Amniotic epithelial cell (primary cell): ENCODE results near the gene SPATA9.

GRCh38 chr5:88674670-88675539 lies 208.1 kb downstream of the MEF2C start:
- RRBS, result 10% methylated on average over 8 of the region's 56 CpGs

- RRBS, result 2% methylated on average over 10 of the region's 59 CpGs
These were observed 204.8 kb downstream of the MEF2C start for GRCh38 chr5:88677920-88678932.

DNA sequence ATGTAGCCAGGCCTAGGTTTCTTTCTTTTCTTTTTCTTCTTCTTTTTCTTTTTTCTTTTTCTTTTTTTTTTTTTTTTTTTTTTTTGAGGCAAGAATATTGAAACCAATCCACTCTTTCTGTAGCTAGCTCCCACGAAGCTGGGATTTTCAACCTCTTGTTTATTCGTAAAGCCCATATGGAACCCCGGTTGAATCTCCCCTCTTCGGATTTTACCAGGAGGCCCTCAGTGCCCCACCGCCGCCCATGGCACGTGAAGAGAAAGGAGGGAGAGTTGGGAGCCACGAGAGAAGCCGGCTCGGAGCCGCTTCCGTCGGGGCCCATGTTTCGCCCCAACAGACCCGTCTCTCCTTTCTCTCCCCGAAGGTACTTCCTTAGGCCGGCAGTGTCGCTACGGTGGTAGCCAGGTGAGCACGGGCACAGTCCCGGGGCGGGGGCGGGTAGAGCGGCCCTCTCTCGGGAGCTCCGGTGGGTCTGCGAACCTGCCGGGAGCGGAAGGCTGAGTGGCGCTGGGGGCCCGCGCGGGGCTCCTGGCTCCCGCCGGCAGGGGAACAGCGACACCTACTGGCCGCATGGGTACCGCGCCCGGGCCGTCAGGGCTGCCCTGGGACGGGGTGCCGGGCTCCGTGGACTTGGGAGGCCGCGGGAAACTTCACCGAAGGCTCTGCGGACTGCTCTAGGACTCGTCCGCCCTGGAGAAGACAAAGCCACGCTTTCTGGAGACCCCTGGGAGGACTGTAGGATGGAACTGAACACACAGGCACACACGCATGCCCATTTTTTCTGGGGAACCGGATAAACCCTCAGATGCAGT lies 202.7 kb downstream of the MEF2C start:
- RRBS, result 4% methylated on average over 30 of the region's 53 CpGs

DNA sequence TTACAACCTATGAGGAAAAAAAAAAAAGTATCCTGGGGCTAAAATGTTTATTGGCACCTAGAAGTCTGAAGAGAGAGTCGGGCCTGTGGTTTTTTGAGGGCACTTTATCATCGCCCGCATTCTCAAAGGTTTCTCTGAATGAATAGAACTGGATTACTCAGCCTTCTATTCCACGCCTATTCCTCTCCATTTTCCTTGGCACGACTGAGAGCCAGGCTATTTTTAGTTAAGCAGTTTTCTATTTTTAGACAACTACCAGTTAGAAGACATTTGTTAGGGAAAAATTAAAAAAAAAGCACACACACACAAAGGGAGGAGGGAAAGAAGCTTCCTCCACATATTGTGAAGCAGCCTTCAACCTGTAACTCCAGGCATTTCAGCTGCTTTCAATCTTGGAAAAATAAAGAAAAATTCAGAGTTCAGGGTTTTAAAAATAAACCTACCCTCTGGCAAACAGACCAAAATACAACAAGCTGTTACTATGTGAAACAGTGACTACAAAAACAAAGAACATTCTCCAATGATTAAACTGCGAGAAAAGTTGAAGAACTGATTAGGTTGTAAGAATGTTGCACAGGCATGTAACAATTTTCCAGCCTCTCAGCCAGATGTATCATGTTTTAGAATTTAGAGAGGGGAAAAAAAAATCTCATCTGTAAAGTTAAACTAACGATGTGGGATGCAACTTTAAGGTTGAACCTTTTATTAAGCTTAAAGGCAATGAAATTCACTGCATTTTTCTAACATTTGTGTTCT lies 97.0 kb downstream of the MEF2C start:
- RRBS, result no CpG with 5 or more reads among the region's 7 CpGs

GRCh38 chr5:88825550-88826171 lies 57.3 kb downstream of the MEF2C start:
- RRBS, result no CpG with 5 or more reads among the region's 5 CpGs

DNA sequence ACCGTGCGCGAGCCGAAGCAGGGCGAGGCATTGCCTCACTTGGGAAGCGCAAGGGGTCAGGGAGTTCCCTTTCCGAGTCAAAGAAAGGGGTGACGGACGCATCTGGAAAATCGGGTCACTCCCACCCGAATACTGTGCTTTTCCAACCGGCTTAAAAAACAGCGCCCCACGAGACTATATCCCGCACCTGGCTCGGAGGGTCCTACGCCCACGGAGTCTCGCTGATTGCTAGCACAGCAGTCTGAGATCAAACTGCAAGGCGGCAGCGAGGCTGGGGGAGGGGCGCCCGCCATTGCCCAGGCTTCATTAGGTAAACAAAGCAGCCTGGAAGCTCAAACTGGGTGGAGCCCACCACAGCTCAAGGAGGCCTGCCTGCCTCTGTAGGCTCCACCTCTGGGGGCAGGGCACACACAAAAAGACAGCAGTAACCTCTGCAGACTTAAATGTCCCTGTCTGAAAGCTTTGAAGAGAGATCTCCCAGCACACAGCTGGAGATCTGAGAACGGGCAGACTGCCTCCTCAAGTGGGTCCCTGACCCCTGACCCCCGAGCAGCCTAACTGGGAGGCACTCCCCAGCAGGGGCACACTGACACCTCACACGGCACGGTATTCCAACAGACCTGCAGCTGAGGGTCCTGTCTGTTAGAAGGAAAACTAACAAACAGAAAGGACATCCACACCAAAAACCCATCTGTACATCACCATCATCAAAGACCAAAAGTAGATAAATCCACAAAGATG lies 336.0 kb downstream of the CETN3 start:
- RRBS, result no CpG with 5 or more reads among the region's 27 CpGs

DNA sequence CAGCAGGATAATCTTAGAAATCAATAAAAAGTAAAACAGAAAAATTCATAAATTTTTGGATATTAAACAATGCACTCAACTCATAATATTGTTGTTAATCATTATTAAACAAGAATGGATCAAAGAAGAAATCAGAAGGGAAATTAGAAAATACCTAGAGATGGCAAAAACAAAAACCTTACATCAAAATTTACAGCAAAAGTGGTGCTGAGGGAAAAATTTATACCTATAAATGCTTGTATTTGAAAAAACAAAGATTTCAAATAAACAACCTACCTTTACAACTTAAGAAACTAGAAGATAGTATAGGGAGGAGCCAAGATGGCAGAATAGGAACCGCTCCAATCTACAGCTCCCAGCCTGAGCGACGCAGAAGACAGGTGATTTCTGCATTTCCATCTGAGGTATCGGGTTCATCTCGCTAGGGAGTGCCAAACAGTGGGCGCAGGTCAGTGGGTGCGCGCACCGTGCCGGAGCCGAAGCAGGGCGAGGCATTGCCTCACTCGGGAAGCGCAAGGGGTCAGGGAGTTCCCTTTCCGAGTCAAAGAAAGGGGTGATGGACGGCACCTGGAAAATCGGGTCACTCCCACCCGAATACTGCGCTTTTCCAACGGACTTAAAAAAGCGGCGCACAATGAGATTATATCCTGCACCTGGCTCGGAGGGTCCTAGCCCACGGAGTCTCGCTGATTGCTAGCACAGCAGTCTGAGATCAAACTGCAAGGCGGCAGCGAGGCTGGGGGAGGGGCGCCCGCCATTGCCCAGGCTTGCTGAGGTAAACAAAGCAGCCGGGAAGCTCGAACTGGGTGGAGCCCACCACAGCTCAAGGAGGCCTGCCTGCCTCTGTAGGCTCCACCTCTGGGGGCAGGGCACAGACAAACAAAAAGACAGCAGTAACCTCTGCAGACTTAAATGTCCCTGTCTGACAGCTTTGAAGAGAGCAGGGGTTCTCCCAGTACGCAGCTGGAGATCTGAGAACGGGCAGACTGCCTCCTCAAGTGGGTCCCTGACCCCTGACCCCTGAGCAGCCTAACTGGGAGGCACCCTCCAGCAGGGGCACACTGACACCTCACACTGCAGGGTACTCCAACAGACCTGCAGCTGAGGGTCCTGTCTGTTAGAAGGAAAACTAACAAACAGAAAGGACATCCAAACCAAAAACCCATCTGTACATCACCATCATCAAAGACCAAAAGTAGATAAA lies 201.1 kb downstream of the CETN3 start:
- RRBS, result no CpG with 5 or more reads among the region's 33 CpGs

- RRBS, result no CpG with 5 or more reads among the region's 6 CpGs
These were observed 23.1 kb downstream of the LYSMD3 start for GRCh38 chr5:90506136-90506754.

- RRBS, result no CpG with 5 or more reads among the region's 5 CpGs
These were observed 83.8 kb downstream of the ADGRV1 start for GRCh38 chr5:90642432-90642835.

DNA sequence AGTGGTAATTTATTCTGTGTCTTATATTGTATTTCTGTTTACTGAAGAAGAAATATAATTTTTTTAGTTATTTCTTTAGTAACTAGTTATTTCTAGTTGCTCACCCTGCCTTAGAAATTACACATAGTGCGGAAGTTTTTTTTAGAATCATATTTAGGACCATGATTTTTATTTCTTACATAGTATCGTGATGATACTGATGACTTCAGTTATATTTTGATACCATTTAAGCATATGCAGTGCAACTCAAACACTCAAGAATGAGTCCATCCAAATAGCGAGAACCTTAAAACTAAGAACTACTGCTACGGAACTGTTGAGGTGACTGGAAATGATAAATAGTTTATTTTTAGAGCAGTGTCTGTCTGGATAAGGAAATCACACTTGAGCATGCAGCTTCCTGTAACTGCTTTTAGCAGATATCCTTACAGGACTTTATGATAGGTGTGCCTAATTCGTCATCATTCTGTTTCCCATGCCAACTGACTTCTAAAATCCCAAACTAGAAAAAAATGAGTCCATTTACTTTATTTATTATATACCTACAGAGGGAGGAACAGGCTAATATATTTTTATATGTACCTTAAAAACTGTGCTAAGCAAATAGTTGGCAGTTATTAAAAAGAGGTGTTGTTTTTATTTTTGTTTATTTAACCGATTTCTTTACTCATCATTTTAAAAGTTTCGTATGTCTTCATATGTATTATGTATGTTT lies 85.5 kb downstream of the ADGRV1 start:
- RRBS, result no CpG with 5 or more reads among the region's 7 CpGs

DNA sequence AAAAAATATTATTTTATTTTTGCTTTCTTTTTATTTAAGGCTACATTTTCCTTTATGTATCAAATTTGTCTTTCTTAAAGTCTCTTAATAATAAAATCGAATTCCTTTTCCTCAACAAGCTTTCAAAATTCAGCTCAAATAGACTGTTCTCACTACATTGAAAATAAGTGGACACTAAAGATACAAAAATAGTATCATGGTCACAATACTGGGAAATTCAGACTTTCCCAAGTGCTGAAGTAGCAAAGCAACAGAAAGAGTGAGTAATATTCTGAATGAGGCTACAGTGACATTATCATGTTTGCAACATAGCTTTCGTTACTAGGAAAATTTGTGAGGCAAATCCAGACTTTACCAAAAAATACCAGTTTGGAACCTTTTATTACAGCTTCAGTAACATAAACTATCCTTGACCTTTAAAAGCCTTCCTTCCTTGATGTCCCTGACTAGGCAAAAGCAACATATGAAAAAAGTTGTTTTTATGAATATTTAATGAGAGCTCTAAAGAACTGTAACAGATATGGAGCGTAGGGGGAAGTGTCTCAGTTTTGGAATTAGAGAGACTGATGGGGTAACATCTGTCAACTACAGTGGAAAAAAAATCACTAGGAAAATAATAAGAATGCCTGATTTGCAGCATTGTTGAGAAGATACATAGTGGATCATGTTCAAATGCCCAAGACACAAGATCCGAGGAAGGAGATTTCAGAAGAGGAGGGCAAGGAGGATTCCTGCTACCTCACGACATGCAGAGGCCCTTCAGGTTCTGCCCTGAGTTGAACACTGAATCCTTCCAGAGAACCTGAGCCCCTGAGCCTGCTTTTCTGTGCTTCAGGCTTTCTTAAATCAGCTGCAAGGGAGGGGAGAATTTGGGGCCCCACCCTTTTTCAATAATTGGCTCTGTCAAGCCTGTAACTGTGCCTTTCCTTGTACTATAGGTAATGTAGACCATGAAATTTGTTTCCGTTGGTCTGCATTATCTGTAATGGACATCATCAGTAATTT lies 313.0 kb downstream of the ADGRV1 start:
- RRBS, result no CpG with 5 or more reads among the region's 6 CpGs

GRCh38 chr5:90888758-90889220 lies 330.2 kb downstream of the ADGRV1 start:
- RRBS, result no CpG with 5 or more reads among the region's 1 CpG

DNA sequence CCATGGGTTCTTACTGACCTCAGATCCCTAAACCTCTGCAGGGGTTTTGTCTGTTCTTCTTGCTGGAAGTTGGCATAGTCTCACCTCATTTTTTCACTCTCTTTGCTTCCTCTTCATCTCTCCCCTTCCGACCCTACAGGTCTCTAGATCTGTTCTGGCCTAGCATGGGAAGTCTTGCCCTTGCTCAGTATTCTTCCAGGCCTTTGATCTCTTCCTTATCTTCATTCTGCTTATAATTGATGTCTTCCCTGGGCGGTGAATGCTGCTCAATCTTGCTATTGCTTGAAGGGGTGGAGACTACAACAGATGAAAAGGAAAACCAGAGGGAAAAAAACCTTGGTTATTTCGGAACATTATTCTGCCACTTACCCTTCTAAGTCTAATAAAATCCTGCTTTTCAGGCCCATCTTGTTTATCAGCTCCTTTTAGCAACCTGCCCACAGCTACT lies 375.5 kb downstream of the ADGRV1 start:
- RRBS, result no CpG with 5 or more reads among the region's 3 CpGs

DNA sequence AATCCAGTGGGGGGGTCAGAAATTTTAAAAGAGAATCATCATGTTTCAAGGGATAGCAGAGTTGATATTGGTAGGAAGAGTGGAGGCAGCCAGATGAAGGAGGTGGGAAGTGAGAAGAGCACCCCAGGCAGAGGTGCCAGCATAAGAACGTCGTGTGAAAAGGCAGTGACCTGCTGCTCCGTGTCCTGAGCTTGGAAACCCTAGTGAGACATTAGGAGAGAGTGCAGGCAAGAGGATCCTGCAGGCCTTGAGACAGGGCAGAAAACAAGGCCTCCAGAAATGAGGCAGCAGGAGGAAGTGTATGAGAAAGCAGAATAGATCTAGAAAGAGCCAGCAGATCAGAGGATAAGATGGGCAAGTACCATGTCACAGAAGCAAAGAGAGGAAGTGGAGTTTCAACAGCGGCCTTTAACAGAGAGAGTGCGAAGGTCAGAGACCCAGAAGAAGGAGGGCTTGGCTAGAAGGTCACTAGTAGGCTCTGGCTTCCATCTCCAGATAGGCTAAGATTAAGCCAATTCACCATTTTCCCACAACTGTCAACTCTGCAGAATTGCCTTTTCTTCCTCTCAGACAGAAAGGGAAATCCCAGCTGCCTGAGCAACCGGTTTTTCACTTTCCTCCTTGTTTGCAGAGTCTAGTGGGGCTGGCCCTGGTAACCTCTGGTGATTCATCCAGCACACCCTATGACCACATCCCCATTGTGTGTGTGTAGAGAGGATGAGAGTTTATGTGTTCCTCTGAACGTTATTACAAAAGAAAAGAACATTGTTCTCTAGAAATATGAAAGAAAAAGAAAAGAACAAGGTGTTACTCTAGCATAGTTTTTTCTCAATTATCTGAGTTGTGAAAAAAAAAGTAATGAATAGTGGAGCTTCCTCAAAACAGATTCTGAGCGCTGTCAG lies 220.6 kb downstream of the ARRDC3 start:
- RRBS, result no CpG with 5 or more reads among the region's 8 CpGs

GRCh38 chr5:93569841-93570108 lies 13.2 kb upstream of the NR2F1 start:
- RRBS, result no CpG with 5 or more reads among the region's 6 CpGs

DNA sequence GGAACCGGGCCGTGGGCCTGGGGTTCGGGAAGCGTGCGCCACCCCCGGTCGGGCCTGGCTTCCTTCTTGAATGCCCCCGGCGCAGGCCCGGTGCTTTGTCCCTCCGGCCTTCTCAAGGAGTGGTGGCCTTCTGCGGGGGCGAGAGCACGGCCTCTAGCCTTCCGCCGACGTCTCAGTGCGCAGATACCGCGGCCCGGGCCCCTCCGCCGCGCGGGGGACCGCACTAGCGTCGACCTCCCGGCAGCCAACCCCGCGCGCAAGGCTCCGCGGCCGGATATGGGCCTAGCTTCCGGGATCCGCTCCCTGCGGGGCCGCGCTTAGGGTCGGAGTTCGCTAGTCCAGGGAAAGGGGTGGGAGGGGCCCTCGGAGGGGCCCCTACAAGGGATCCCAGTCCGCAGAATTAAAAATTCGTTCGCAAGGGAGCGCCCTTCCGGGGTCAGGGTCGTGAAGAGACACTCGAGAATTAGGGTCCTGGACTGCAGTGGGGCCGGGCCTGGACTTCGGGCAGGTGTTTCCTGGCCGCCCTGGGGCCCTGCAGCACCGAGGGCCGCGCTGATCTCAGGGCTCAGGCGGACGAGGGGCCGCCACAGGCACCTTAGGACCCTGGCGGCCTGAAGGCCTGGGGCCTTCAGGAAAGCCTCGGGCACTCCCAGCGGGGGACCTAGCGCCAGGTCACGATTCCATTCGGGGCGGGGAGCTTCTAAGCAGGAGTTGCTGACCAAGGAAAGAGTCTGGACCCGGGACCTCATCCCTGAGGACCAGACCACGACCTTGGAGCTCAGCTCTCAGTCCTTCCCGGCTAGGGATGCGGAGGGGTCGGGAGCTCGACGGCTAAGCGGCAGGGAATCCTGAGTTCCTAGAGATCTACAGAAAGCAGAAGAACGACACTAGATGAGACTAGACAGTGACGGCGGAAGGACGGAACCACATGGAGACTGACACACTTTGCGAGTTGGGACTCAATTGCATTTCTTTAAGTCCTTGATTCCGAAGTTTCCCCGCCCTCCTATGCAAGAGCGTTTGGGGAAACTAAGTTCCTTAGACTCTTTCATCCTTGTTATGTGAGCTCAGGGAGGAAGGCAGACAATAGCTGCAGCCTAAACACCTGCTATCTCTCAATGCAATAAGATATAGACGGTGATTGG lies 12.1 kb upstream of the NR2F1 start:
- RRBS, result 22% methylated on average over 30 of the region's 83 CpGs

DNA sequence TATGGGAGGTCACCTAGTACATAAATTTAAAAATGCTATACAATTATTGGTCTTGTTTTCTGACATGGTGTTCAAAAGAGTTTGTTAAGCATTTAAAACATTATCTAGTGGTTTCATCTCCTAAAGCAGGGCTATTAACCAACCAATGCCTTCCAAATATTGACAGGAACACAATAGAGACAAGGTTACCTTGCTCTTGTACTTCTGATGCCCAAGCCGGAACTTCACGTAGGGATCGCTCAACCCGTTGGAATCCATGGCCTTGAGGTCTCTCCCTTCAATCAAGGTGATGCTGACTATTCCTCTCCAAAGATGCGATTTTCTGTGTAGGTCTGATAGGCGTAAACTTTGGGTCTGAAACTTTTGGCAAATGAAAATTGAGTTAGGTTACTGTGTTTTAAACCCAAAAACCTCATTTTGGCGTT lies 294.2 kb downstream of the SLF1 start:
- RRBS, result no CpG with 5 or more reads among the region's 7 CpGs

DNA sequence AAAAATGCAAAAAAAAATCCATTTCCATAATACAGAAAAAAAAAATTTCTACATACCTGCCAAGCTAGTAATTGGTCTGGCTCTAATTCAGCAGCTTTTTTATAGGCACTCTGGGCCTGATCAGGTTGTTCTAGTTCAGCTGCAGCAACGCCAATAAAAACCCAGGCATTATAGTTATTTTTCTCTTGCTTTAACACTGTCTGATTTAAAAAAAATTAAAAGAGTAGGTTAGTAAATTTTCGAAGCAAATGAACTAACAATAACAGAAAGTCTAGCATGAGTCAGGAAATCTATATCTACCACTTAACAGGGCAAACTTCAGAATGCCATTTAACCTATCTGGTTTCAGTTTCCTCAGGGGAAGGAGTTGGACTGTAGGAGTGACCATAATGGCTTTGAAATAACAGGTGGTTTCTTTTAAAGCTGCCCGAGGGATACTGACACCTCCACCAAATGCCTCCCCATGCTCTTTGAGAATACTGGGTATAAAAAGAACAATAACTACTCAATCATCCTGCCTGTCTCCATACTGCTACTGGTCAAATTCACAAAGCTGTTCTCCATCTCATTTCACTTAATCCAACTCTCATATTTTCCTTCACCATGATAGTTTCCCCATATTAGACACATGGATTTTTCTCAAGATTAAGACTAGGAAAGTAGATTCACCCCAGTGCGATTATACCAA lies 11.5 kb downstream of the SKIC3 start:
- RRBS, result no CpG with 5 or more reads among the region's 4 CpGs

- RRBS, result no CpG with 5 or more reads among the region's 1 CpG
These were observed at the start of gene SPATA9 for GRCh38 chr5:95682805-95683149. SPATA9 (minus strand) TSS chr5:95682991.

- RRBS, result no CpG with 5 or more reads among the region's 7 CpGs
These were observed 24.1 kb downstream of the RHOBTB3 start for GRCh38 chr5:95755185-95755710.